Epithelial cell of alveolus of lung (primary cell): Measurements from ENCODE around the genes TRIM39, C6orf136, MDC1, PSORS1C2 and TCF19.

- RAMPAGE, long total RNA: no peak
- RRBS: 80% methylated on average over 3 of the region's 6 CpGs
Measured at GRCh38 chr6:30158361-30159068, 2.5 kb downstream of the TRIM10 start.

GRCh38 chr6:30192485-30193079 is 20.6 kb downstream of the TRIM26 start:
- RAMPAGE, long total RNA: no peak
- RRBS: no CpG with 5 or more reads among the region's 2 CpGs

- RAMPAGE, long total RNA: no peak
- RRBS: no CpG with 5 or more reads among the region's 4 CpGs
Measured at GRCh38 chr6:30207716-30208196, 5.5 kb downstream of the TRIM26 start.

GRCh38 chr6:30326293-30327291 is at the start of gene TRIM39:
TSS of gene TRIM39 (plus strand) at chr6:30326927.
- RAMPAGE, long total RNA: no peak
- RRBS: 1% methylated on average over 49 of the region's 111 CpGs

DNA sequence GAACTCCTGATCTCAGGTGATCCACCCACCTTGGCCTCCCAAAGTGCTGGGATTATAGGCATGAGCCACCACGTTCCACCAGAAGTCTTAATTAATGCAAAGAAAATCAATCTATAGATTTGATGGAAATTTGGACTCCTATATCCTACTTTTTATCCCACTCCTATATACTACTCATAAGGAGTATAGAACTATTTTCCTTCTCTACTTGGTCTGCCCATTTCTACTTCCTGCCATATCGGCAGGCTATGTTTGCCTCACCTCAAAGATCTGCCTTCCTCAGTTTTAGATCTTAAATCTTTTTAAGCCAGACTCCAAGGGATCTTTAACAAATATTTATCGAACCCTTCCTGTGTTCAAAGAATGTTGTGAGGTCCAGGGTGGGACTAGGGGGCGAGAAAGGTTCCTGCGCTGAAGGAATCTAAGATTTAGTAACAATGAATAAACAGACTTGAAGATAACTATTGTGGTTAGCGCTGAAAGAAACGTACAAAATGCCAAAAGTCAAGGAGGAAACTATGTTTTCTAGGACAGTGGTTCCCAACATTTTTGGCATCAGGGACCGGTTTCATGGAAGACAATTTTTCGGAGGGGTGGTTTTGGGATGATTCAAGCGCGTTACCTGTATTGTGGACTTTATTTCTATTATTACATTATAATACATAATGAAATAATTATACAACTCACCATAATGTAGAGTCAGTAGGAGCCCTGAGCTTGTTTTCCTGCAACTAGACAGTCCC is 6.1 kb downstream of the HLA-E start:
- RAMPAGE, long total RNA: no peak
- RRBS: no CpG with 5 or more reads among the region's 11 CpGs

DNA sequence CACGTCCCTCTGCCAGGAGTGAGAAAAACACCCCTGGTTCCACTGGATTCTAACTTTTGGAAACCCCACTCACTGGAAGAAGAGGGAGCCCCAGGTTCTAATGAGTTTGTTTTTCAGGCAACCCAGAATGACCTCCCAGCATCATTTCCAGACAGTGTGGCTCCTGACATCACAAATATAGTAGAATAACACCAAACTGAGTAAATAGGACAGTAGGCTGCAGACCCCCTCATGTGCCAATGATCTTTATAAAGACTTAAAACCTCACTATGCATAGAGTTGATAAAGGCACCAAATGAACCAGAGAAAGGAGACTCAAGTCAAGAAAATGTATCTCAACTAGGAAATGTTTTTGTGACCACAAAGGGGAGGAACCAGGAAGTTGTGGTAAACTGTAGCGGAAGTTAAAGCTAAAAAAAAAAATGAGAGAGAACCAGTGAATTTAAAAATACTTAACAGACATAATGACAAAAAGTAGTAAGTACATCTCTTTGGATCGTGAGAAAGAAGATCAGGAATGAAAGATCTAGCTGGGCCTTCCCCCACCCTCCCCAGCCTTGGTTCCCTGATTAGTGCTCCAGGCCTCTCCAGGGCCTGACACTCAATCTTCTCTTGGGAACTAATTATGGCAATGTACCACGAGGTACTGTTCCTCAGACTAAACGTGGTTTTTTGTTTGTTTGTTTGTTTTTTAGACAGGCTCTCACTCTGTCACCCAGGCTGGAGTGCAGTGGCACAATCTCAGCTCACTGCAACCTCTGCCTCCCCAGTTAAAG is 19.9 kb downstream of the HLA-E start:
- RAMPAGE, long total RNA: no peak
- RRBS: no CpG with 5 or more reads among the region's 5 CpGs

GRCh38 chr6:30562310-30562767 is 5.2 kb downstream of the PRR3 start:
- RAMPAGE, long total RNA: no peak
- RRBS: no CpG with 5 or more reads among the region's 13 CpGs

GRCh38 chr6:30645977-30646425 is 932 bp upstream of the C6orf136 start:
- RAMPAGE, long total RNA: no peak
- RRBS: no CpG with 5 or more reads among the region's 2 CpGs

DNA sequence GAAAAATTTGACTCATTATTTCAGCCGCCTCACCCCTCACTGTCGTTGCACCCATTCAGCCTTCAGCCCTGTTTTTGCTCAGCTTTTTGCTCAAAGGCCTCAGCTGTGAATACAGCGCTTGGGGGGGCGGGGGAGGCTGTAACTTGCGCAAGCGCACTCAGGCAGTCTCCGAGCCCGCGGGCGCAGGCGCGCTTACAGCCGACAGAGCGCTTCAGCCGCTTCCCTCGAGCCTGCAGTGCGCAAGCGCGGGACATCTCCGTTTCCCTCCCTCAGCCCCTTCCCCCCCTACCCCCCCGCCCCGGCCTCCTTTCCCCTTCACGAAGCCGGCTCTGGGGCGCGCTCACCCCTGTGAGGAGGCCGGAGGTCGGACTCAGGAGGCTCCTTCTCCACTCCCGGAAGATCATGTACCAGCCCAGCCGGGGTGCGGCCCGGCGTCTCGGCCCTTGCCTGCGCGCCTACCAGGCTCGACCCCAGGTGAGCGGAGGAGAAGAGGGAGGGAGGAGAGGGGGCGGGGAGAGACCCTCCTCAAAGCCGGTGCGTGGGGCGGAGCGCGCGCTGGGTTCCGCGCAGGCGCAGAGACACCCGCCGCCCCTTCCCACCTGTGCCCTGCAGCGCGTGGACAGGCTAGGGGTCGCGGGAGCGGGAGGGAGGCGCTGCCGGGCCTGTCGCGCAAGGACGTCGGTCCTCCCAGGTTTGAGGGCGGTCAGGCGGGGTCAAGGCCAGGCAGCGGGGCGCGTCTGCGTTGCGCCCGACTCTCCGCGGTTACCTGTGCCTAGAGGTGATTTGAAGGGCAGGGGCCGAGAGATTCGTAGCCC is at the start of gene C6orf136:
Gene C6orf136 (plus strand): TSS at position 304 of the 815 bp plus-strand sequence.
- RAMPAGE, long total RNA: no peak
- RRBS: 0% methylated on average over 2 of the region's 73 CpGs

- RAMPAGE, long total RNA: no peak
- RRBS: no CpG with 5 or more reads among the region's 13 CpGs
Measured at GRCh38 chr6:30703239-30704297, 12.8 kb upstream of the NRM start.

DNA sequence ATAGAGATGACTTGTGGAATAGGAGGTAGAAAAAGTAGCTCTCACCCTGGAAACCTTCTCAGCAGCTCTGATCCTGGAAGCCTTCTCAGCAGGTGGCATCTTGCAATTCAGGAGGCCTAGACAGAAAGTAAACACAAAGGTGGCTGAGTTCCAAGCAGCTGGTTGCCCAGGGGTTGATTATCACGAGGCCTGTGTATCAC is 9.8 kb downstream of the MDC1 start:
- RAMPAGE, long total RNA: no peak
- RRBS: no CpG with 5 or more reads among the region's 1 CpG

DNA sequence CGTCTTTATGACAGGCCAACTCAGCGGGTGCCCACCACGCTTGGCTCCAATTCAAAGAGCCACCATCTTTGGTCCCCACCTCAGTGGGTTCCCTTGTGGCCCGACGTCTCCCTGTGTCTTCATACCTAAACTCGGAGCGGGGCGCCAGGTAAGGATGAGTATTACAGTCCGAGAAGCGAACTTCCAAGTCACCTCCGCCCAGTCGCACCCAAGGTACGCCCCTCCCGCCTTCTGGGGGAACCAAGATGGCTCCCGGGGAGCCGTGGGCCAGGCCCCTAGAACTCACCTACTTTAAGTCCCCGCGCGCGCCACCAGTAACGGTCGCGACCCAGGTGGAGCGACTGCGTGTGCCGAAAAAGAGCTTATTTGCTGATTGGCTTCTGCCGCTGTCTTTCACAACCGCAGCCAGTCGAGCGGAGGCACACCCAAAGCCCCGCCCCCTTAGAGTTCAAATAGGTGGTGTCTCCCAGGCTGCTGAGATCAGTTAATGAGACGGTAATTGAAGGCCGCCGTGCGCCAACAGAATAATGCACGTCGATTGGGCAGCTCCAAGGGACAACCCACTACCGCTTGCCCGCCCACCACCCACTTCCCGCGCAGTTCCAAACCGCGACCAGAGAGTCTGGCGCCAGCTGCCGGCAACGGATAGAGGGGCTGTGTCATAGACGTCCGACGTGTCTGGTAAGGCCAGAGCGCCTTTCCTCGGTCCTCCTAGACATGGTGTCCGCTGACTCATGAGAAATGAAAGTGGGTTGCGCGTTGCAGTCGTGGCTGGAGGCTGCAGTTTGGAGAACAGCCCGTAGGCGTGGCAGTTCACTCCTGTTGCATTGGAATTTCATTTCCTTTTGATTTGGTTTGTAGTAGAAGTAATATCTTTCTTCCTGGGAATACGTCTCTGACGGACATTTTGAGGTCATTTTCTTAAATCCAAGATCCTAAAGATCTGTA is at the start of gene MDC1:
Gene MDC1 (minus strand): TSS at position 323 of the 948 bp plus-strand sequence.
- RAMPAGE, long total RNA: no peak
- RRBS: 2% methylated on average over 2 of the region's 59 CpGs

GRCh38 chr6:30818325-30818869 is 65.9 kb upstream of the DDR1 start:
- RAMPAGE, long total RNA: no peak
- RRBS: no CpG with 5 or more reads among the region's 5 CpGs

GRCh38 chr6:30834393-30835011 is 49.8 kb upstream of the DDR1 start:
- RAMPAGE, long total RNA: no peak
- RRBS: no CpG with 5 or more reads among the region's 8 CpGs

DNA sequence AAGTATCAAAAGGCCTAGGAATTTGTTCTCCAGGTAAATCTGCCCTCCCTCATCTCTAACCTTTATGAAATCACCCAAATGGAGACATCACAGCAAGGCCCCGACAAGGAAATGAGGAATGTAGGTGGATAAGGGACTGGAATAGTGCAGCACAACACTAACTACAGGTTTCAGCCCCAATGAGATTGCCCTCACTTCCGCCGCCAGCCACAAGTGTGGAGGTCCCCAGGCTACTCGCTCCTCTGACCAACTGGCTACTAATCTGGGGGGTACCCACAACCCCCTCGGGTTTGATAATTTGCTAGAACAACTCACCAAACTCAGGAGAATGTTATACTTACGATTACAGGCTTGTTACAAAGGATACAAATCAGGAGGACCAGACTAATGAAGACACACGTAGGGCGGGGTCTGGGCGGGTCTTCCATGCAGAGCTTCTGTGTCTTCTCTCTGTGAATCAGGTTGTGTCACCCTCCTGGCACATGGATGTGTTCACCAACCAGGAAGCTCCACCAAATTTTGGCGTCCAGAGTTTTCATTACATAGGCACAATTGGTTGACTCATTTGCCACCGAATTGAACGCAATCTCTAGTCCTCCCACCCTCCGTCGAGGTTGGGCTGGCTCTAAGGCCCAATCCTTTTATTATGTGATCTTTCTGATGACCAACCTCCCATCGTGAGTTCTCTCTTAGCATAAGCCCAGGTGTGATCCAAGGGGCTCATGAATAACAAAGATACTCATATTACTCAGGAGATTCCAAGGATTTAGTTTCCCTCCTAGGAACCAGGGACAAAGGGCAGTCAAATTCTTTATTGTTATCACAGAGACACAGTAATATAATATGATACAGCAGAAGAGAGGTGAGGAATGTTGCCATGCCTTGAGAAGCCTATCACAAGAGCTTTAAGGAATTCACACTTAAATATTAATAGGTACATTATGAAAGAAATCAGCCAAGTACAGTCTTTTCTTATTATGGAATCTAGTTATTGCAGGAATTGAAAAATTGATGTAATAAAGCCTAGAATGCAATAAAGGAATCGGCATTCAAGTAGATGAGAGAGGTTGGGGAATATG is 36.4 kb upstream of the DDR1 start:
- RAMPAGE, long total RNA: no peak
- RRBS: no CpG with 5 or more reads among the region's 16 CpGs

DNA sequence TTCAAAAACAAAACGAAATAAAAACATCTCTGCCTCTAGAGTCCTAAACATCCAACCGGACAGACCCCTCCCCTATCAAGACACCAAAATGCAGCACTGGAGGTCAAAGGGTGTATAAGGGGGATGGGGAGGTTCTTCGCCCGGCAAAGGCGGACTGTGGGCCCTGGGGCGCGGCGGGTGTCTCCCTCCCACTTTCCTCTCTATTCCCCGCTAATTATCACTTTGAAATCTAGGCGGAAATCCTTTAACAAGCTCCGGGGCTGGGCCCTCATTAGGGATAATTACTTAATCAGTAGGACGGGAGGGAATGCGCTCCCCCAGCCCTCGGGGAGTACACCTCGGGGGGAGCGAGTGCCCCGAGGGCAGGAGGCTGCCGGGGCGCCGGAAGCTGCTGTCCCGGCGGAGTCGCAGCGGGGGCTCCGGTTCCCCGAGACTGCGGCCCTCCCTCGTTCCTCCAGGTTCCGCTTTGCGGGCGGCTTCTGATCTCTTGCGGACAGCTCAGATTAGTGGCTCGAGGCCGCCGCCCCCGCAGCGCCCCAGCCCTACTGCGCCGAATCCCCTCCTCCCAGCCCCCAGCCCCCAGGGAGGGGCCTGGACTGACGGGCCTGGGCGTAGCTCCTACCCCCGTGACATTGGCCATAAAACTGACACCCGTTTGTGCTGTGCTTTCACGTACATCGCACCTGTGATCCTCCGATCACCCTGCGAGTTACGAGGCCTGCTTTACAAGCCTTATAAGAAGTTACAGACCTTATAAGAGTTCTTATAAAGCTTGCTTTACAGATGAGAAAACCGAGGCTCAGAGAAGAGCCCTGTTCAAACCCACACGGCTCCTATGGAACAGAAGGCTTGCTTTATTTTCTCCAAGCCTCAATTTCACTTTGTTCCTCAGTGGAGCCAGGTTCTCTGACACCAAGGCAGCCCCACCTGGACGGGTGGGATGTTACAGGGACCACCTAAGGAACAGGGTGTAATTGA is 14.8 kb downstream of the MUCL3 start:
- RAMPAGE, long total RNA: no peak
- RRBS: 5% methylated on average over 3 of the region's 51 CpGs

DNA sequence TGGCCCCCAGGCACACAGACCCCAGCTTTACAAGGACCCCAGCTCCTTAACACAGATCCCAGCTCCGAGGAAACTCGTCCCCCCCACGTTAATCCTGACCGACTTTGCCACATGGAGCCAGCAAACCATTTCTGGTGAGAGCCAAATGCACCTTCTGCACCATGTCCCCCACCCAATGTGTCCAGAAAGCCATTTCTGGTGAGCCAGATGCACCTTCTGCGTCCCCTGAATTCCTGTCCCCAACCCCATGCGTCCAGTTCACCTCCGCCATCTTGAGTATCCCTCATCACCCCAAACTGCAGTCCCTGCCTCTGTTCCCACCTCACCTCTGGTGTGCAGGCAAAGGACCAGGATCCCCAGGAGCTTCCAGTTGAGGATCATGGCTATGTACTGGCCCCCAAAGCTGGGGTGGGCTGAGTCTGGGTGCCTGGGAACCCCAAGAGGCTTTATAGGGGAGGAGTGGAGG is at the start of gene PSORS1C2:
Gene PSORS1C2 (minus strand): TSS at position 421 of the 466 bp plus-strand sequence.
- RAMPAGE, long total RNA: no peak
- RRBS: no CpG with 5 or more reads among the region's 7 CpGs

DNA sequence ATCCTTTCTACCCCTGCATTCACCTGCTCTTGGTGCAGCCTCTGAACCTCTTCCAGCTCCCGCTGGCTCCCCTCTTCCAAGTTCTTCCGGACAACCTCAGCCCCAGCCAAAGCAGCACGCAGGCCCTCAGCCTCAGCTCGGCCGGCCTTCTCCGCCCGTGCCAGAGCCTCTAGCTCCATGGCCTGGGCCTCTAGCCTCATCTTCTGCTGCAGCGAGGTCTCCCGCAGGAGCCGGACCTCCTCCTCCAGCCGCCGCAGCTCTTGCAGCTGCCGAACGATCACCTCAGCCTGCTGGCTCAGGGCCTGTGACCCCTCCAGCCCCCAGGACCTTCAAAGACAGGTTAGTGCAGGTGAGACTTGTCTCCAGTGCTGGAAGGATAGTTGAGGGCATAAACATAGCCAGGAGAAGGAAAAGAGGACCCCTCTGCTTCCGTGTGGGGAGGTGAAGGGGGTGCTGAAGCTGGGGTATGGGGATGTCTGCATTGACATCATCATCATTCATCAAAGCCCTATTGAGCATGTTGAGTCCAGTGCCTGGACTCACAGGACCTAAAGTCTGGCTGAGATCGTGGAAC is 3.0 kb downstream of the CCHCR1 start:
- RAMPAGE, long total RNA: no peak
- RRBS: no CpG with 5 or more reads among the region's 16 CpGs

GRCh38 chr6:31157905-31158953 is at the start of gene TCF19:
TSS of gene TCF19 (plus strand) at chr6:31158589.
- RAMPAGE, long total RNA: start-site peak on the plus strand at chr6:31158571-31158620, 33 and 148 reads in 2 replicates
- RRBS: under 1% methylated on average over 21 of the region's 74 CpGs

DNA sequence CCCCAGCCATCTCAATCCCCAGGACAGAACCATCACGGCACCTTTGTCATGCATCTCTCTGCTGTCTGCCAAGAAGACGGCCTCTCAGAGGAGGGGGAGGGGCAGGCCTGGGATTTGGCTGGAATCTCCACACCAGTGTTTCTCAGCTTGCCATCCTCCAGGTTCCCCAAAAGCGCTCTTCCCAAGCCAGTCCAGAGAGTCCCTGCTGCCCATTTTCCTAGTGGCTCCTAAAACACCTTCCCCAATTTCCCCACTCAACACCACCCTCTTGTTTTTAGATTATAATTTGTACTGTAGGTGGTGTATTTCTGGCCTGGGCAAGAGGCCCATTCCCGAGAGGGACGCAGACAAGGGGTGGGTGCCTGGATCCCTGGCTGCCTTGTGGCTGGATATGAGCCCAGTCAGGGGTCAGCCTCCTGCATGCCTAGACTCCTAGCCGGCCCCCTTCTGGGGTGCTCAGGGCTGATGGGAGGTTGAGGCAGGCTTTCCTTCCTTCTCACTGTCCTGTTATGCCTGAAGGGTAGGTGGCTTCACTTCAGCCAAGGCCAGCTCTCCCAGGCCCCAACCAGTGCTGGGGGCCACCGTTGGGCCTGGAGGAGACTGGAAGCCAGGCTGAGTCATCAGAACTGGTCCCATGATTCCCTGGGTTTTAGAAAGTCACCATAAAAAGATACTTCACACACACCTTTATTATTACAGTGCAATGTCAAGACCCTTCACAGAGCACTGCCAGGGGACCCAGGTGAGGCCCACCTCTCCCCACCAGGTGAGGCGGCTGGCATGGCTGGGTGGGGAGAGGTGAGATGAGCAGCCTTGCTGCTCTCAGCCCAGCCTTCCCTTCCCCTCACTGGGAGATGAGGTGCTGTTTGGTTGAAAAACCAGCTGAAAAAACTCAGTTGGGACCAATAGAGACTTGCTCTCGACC is 2.8 kb upstream of the POU5F1 start:
- RAMPAGE, long total RNA: no peak
- RRBS: no CpG with 5 or more reads among the region's 9 CpGs